ENCODE data around the genes MYO1B and CAVIN2.

DNA sequence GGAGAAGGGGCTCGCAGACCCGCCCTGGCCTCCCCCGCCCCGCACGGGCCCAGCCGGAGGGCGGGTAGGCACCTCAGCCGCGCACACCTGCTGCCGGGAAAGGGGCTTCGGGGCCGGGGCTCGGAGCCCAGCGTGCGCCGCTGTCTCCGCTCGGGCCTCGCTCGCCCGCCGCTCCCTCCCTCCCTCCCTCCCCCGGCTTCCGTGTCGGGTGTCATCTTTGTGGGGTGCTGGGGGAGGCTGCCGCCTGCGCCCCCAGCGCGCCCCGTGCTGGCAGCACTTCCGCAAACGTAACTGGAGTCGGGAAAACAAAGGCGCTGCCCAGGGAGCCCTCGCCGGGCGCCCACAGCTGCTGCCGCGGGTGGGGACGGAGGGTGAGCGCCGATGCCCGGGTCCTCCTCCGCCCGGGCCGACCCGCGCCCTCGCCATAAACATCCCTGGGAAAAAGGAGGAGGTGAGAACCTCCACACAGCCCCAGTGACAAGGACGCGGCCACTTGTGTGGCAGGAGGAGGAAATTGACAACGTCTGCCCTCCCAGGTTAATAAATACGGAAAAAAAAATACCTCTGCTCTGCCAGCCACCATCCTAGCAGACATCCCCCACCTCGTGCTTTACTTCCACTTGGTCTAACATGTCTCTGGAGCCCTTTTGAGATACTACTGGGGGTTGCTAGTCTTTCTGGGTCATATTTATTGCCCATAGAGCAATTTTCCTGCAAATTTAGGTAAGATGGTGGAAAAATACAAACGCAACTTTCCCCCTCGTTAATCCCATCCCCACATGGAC, 561 bp downstream of the MFSD6 start:
- PRO-cap = bidirectional peak, plus-strand start at position 345 of the sequence, minus-strand start at position 170 of the sequence

- PRO-cap = no peak
These were observed 5.5 kb downstream of the NAB1 start for GRCh38 chr2:190654215-190655001.

DNA sequence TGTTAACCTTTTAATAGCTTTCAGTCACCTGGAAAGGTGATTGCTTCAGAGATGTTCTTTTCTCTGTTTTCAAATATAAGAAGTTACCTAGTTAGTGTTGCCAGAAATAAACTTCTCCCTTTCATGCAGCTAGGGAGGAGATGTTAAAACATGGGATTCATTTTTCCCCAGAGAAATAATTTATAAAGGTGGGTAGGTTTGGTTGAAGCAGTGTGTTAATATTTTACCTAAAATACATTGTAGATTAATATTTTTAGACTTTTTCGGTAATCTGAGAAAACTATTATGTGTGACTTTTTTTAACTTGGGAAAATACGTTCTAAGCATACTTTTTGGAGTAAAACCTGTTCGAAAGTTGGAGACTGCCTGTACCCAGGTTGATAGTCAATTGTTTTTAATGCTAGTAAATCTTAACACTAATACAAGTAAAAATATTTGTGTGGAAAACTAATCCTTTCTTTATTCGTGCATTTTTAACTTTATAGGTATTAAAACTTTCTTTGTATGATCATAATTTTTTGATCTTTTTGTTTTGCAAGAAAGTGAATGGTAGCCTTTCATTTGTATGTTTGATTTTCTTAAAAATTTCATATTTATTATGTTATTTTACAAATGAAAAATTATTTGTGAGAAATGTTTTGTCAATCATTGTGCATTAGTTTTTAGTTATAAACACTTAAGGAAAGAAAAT, 17.1 kb downstream of the GLS start:
- PRO-cap = no peak

DNA sequence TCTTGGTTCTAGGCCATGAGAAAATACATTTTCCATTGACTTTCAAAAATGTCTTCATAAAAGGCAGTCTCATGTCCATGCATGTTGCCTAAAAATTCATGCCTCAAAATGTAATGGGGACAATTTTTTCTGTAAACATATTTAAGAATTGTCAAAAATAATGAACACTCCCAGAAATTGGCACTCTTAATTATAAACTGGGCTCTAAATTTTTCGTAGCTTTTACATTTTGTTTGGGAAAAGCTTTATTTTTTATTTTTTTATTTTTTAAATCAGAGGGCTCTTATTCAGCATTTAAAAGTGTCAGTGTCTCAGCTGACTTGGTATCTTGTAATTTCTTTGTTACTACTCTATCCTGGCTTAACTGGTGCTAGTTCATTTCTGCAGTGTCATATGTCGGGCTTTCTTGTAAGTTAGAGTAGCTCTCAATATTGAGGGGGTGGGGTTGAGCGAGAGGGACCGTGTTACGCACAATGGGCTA, 44.4 kb downstream of the GLS start:
- PRO-cap = no peak

- PRO-cap = no peak
These were observed 27.6 kb downstream of the STAT1 start for GRCh38 chr2:190986124-190987112.

GRCh38 chr2:191113831-191114207, 37.0 kb downstream of the STAT4 start:
- PRO-cap = no peak

DNA sequence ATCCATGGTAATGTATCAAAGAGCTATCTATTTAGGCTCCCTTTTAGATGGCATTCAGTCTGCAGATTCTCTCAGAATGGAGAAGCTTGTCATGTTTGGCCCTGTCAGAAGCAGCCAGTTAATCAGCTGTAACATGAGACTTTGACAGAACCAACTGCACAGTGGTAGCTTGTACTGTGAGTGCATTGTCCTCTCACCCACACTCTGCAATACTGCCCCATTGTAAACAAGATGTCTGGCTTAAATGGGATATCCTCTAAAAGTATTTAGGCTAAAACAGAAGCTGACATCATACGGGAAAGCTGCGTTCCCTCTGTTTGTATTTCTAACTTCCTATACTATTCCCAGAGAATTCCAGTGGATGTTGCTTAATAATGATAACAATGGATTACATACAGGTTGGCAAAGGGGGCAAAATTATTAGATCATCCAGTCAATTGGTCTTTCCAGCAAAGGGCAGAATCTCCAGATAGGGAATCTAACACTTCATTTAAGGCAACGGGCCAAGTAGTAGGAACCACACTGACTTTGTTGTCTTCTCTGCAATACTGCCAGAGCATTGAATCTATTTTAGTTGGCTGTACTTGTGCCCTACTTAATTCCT, 15.4 kb upstream of the STAT4 start:
- PRO-cap = no peak

- PRO-cap = no peak
These were observed 43.2 kb upstream of the STAT4 start for GRCh38 chr2:191193870-191194516.

DNA sequence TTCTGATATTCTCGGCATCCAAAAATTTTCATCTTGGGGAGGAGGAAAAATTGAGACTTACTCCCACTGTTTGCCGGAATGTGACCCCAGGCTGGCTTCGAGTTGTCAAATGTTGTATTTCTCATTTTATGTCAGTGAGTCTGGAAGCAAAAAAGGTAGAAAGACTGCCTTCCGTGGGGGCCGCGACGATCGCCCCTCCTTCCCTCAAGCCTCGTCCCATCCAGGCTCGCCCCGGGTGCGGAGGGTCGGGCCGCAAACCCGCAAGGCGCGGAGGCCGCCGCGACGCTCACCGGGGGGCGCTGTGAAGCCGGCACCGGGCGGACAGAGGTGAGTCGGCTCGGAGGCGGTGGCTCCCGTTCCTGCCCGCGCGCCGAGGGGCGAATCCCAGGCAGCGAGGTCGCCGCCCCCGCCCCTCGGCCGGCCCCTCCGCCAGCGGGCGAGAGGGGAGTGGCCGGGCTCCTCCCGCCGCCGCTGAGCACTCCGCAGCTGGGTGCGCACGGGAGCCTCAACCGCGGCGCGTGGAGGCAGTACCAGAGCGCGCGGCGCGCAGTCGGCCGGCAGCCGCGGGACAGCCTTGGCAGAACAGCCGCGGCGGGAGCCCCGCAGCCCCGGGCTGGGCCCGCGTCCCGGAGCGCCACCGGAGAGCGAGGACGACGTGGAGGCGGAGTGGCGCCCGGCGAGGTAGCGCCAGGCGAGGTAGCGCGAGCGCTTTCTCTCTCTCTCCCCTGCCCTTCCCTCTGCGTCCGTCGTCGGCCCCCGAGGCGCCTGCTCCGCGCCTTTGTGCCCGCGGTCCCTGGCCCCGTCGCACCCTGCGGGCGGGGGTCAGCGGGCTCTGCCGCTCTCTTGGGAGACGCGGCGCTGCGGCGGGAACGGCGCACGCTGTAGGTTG, at the start of gene MYO1B:
MYO1B (plus strand) TSS at position 474 of the 889 bp plus-strand sequence.
- PRO-cap = bidirectional peak, plus-strand start at position 508 of the sequence, minus-strand start at position 297 of the sequence; bidirectional peak, plus-strand start at position 849 of the sequence, minus-strand start at position 767 of the sequence

GRCh38 chr2:191245820-191246718, 865 bp downstream of the MYO1B start:
- PRO-cap = bidirectional peak, plus-strand start at chr2:191246278, minus-strand start at chr2:191246167

GRCh38 chr2:191318574-191319330, 73.5 kb downstream of the MYO1B start:
- PRO-cap = no peak

DNA sequence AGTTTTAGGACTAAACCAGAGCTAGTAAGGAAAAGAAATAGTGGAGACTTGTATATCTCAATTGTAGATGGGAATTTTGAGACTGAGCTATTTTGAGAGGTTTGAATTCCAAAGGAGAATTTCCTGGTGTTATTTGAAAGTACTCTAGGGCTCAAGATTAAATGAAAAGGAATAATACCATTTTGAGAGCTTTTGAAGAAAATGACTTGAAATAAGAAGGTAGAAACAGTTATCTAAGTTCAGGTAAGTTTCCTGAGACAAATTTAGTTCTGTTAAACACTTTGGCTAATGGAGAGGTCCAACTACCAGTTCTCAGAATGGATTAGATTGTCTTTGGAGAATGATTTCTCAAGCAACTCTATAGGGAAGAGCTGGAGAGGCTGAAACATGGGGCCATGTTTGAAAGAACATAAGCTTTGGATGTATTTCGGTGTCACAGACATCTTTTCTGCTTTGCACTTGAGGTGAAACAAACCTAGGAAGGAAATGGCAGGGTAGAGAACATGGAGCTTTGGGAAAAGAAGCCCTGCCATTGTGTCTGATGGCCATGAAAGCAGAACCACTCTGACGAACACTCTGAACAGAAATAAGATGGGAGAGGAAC, 80.1 kb downstream of the MYO1B start:
- PRO-cap = no peak

- PRO-cap = no peak
These were observed 116.9 kb downstream of the MYO1B start for GRCh38 chr2:191361775-191362761.

- PRO-cap = no peak
These were observed 192.9 kb downstream of the MYO1B start for GRCh38 chr2:191438068-191438480.

- PRO-cap = no peak
These were observed 1.2 kb downstream of the NABP1 start for GRCh38 chr2:191679142-191679490.

DNA sequence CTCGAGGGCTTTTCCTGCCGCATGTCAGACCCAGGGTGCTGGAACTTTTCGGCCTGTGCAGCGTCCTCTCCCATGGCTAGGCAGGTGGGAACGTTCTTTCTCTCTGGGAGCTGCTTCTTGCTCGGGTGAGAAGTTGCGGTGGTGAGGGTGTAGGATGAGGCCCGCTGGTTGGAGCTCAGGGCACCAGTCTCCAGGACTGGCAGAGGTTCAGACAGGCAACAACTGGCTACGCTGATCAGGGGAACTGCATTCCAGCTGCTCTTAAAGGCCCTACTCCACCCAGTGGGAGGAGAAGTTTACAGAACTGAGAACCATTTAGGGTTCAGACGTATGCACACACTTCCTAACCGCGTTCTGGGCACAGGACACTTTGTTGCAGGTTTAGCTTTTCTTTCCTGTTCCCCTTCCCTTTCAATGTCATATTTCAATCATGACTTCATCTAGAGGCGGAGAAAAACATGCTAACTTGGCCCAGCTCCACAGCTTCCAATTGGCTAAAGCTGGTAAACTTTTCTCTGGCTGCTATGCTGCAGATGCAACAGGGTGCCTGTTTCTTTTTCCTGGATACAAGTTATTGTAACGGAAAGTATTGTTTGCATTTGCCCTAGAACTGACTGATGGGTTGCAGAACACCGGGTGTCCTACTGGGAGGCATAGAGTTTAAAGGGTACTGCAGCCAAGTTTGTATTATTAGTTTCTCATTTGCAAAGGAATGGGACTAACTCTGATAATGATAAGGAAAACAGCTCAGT, at the start of gene CAVIN2:
CAVIN2 (minus strand) TSS at position 237 of the 752 bp plus-strand sequence.
- PRO-cap = bidirectional peak, plus-strand start at position 607 of the sequence, minus-strand start at position 224 of the sequence

GRCh38 chr2:192828302-192828645, 633.5 kb upstream of the TMEFF2 start:
- PRO-cap = no peak

- PRO-cap = no peak
These were observed 1307.9 kb upstream of the TMEFF2 start for GRCh38 chr2:193502307-193503276.

- PRO-cap = no peak
These were observed 37.5 kb downstream of the STK17B start for GRCh38 chr2:196133902-196134236.

DNA sequence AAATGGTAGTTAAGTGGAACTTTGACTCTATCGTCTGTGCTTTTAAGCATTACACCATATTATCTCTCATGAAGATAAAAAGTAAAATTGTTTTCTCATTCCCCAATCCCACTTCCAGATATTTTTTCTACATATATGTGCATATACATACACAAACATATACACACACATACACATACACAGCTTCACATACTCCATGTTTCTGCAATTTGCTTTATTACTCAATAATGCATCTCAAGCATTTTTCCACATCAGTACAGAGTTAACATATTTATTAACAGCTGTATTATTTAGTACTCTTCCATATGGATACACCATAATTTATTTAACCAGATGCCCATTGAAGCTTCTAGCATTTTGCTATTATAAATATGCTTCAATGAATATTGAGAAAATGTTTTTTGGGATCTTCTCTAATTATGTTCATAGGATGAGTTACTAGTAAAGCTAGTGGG, 33.3 kb downstream of the STK17B start:
- PRO-cap = no peak